ENCODE measurements around a stretch of chr20.

GRCh38 chr20:47335871-47336888 lies 20.3 kb downstream of the ZMYND8 start:
- PRO-cap, 2 experiments, result no peak in any of the 2 experiments
- RAMPAGE, long total RNA, 4 experiments, result no peak in any of the 4 experiments

GRCh38 chr20:47358657-47359480 lies 2.4 kb upstream of the ZMYND8 start:
- PRO-cap, 2 experiments, result peak in 2 of 2 experiments; most common plus-strand start chr20:47358956 (in 1); most common minus-strand start chr20:47358858 (in 2)
- RAMPAGE, long total RNA, 4 experiments, result start-site peak on the minus strand in 1 of 4 experiments, at chr20:47358850-47358858 at its widest, 14 reads per replicate

DNA sequence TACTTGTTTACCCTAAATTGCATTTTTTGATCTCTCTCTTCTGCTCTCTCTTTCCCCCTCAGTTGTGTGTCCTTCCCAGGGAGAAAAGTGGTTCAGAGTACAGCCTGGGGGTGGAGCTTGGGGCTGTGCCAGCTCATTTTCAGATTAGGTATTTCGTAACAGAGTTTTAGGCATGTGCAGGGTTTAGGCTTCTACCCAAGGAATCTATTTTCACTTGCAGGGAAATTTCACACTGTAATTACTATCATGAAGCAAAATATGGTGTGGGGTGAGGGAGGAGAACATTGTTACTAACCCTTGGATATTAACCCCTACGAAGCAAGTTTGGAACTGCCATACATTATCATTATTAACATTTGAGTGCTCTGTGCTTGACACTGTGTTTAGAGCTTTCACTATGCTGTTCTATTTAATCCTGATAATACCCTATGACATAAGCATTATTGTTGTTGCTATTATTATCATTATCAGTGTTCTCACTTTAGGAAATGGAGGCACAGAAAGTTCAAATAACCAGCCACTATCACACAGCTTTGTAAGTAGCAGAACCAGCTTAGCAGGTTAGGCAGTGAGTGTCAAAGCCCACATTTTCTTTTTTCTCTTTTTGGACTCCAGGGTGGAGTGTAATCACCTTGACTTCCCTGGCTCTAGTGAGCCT lies 8.1 kb upstream of the NCOA3 start:
- PRO-cap, 2 experiments, result peak in 1 of 2 experiments; most common plus-strand start position 164 of the sequence (in 1); most common minus-strand start position 64 of the sequence (in 1)
- RAMPAGE, long total RNA, 4 experiments, result no peak in any of the 4 experiments

- PRO-cap, 2 experiments, result peak in 1 of 2 experiments; most common plus-strand start chr20:47576901 (in 1); most common minus-strand start chr20:47576743 (in 1)
- RAMPAGE, long total RNA, 4 experiments, result no peak in any of the 4 experiments
Measured at GRCh38 chr20:47576389-47577206, 74.9 kb downstream of the NCOA3 start.

- PRO-cap, 2 experiments, result no peak in any of the 2 experiments
- RAMPAGE, long total RNA, 4 experiments, result no peak in any of the 4 experiments
Measured at GRCh38 chr20:47736875-47737271, 48.4 kb downstream of the SULF2 start.

DNA sequence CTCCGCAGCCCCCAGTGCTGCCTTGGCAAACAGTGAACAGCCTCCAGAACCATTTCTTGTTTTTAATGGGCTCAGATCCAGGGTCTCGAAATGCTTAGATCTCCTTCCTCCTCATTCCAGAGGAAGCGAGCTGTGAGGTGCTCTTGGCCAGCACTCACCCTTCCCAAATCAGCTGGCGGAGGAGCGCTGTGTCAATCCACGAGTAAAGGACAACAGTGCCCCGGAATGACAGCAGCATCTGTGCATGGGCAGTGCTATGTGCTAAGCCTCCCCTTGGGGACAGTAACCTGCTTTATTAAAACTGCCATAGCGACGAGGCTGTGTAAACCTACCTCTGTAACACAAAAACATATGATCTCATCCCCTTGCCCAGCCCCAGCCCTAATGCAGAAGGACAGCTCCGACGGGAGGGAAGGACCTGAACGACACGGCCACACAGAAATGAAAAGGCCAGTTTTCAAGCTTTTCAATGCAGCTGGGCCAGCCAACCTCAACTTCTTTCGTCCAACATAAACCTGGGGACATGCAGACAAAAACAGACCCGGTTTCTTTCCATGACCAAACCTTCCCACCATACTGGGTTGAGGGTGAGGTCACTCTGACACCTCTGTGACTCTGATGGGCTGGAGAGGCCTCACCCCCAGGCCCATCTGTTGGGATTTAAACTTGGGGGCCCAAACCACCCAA lies 43.3 kb downstream of the SULF2 start:
- PRO-cap, 2 experiments, result peak in 1 of 2 experiments; most common plus-strand start position 389 of the sequence (in 1)
- RAMPAGE, long total RNA, 4 experiments, result no peak in any of the 4 experiments

DNA sequence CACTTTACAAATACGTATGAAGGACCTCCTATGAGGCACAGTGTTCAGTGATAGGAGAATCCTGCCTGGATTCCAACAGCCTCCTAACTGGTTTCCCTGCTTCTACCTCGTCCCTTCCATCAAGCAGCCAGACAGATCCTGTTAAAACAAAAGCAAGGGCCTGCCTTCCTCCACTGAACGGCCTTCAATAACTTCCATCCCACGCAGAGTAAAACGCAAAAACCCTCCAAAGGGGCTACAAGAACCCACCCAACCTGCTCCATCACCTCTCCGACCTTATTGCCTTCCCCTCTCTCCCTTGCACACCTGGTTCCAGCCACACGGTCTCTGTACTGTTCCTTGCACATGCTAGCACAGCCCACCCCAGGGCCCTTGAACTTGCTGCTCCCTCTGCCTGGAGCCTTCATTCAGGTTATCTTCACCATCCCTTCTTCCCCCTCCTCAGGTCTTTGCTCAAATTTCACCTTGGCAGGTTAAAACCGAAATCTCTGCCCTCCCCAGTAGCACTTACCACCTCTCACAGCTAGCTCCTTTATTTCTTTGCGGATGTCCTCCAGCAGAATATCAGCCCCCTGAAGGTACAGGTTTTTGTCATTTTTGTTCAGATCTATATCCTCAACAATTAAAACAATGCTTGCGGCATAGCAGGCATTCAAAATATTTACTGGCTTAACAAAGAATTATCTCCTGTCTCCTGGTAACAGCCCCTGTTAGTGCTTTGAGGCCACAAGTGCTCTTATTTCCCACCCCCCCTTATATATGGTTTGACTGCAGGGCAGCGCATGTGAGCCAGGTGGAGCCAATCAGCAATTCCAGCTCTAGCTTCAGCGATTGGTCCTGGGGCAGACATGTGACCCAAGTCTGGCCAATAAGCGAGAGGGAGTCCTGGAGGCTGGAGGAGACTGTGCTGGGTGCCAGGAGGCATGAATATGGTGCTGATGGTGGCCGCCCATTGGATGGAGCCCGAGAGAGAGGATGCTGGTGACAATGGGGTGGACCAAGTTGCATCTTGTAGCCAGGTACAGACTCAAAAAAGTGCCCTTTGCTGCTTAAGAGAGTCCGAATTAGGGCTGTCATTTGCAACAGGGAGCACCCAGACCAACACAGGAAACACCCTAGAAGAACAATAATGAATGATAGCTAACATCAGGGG lies 21.2 kb downstream of the SULF2 start:
- PRO-cap, 2 experiments, result no peak in any of the 2 experiments
- RAMPAGE, long total RNA, 4 experiments, result no peak in any of the 4 experiments

DNA sequence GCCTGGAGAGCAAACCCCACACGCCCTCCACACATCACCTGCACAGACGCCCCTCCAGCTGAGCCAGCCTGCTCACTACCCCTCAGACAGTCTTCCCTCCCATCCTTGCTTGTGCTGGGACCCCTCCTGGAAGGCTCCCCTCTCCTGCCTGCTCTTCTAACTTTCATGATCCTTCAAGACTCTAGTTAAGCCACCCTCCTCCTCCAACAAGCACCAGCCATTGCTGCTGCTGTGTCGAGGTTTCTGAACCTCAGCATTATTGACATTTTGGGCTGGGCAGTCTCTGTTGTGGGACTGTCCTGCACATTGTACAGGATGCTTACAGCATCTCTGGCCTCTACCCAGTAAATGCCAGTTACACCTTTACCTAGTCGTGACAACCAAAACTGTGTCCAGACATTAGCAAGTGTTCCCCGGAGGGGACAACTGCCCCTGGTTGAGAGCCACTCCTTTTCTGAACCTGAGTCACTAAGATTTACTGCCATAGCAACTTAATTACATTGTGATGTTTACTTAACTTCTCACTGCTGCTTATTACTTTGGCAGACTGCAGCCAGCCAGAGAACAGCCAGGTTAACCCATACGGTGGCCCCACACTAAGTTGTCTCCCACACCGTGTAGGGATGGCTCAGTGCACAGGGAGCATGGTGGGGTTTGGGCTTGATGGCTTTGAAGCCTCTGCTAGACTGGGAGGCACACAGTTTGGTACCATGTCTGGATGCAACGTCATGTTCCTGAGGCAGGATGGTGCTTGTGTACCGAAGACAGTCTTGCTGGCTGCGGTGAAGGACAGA lies 204.6 kb upstream of the SULF2 start:
- PRO-cap, 2 experiments, result no peak in any of the 2 experiments
- RAMPAGE, long total RNA, 4 experiments, result no peak in any of the 4 experiments

DNA sequence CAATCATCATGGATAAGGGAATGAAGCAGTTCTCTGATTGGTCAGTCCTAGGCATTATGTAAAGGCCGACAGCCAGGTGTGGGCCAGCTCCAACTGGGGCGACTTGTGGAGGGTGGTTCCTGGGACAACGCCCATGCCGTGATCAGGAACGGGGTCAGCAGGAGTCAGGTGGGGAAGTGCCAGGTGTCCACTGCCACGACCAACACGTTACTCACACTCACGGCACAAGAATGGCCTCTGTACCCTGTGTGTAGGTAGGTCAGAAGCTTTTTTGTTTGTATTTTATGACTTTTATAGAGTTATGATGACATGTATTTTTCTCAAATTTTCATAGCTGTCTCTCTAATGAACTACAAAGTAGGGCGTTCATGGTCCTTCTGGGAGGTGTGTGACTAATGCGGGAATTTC lies 407.0 kb upstream of the SULF2 start:
- PRO-cap, 2 experiments, result no peak in any of the 2 experiments
- RAMPAGE, long total RNA, 4 experiments, result no peak in any of the 4 experiments

- PRO-cap, 2 experiments, result peak in 1 of 2 experiments; most common plus-strand start chr20:48374125 (in 1); most common minus-strand start chr20:48374124 (in 1)
- RAMPAGE, long total RNA, 4 experiments, result no peak in any of the 4 experiments
Measured at GRCh38 chr20:48373995-48374260, 453.9 kb downstream of the PREX1 start.

GRCh38 chr20:48635019-48635782 lies 192.6 kb downstream of the PREX1 start:
- PRO-cap, 2 experiments, result no peak in any of the 2 experiments
- RAMPAGE, long total RNA, 4 experiments, result no peak in any of the 4 experiments

- PRO-cap, 2 experiments, result no peak in any of the 2 experiments
- RAMPAGE, long total RNA, 4 experiments, result no peak in any of the 4 experiments
Measured at GRCh38 chr20:48635783-48636014, 192.1 kb downstream of the PREX1 start.

DNA sequence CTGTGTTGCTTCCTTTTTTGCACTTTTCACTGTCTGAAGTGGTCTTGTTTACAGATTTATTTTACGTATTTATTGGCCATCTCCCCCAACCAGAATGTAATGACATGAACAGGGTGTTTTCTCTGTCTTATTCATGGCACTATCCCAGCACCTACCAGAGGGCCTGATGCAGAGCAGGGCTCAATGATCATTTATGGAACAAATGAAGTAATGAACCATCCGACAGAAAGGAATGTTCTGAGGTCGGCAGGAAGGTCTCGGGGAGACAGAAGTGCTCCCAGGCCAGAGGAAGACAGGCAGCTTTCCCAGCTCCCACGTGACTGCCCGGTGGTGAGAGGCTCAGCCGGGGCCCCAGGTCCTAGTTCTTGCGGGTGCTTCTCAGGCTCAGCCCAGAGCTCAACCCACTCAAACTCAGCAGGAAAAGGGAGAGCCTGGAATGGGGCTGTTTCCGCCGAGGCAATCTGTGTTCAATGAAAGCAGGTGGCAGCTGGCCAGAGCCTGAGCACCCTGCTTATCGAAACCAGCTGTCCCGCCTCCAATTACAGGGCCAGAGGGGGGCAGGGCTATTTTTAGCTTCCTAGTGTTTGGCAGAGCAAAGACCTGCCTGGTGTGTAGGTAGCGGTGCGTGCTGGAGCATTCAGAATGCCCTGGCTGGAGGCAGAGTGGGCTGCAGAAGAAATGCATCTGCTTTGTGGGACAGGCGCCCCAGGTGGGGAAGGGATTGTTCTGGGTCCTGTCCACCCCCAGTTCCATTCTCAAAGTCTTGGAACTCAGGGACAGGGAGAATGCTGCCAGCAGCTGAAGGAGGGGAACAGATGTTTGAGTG lies 145.2 kb downstream of the PREX1 start:
- PRO-cap, 2 experiments, result no peak in any of the 2 experiments
- RAMPAGE, long total RNA, 4 experiments, result start-site peak on the minus strand in 1 of 4 experiments, centred at position 218 of the sequence, 9 reads per replicate

GRCh38 chr20:48723240-48724172 lies 104.3 kb downstream of the PREX1 start:
- PRO-cap, 2 experiments, result no peak in any of the 2 experiments
- RAMPAGE, long total RNA, 4 experiments, result no peak in any of the 4 experiments

- PRO-cap, 2 experiments, result no peak in any of the 2 experiments
- RAMPAGE, long total RNA, 4 experiments, result no peak in any of the 4 experiments
Measured at GRCh38 chr20:48763006-48763926, 64.5 kb downstream of the PREX1 start.

- PRO-cap, 2 experiments, result no peak in any of the 2 experiments
- RAMPAGE, long total RNA, 4 experiments, result start-site peak on the minus strand in 1 of 4 experiments, at chr20:48767799-48767831 at its widest, 5 reads per replicate
Measured at GRCh38 chr20:48767596-48767986, 60.2 kb downstream of the PREX1 start.

DNA sequence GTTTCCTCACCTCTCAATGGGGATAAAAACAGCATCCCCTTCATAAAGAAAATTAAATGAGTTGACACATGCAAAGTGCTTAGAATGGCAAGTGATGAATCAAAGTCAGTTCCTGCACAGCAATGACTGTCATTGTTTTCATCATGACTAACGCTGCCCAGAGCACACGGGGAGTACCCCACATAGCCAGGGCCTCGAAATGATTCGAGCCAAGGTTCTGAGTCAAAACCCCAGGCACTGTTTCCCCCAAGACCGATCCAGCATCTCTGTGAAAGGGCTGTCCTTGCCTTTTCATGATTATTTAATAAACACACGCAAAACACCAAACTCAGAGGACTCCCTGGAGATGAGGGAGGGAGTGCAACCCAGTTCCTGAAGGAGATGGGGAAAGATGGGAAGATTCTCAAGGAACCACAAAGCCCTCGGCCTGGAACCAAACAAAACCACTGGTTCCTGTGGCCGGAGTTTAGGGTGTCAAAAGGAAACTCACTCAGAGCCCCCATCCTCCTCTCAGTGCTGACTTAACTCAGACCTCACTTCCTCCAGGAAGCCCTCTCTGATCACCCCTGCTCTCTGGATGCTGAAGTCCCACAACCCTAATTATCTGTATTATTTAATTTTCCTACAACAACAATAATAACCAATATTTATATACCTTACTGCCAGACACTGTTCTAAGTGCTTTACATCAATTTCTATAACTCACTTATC lies 3.7 kb downstream of the PREX1 start:
- PRO-cap, 2 experiments, result no peak in any of the 2 experiments
- RAMPAGE, long total RNA, 4 experiments, result no peak in any of the 4 experiments

DNA sequence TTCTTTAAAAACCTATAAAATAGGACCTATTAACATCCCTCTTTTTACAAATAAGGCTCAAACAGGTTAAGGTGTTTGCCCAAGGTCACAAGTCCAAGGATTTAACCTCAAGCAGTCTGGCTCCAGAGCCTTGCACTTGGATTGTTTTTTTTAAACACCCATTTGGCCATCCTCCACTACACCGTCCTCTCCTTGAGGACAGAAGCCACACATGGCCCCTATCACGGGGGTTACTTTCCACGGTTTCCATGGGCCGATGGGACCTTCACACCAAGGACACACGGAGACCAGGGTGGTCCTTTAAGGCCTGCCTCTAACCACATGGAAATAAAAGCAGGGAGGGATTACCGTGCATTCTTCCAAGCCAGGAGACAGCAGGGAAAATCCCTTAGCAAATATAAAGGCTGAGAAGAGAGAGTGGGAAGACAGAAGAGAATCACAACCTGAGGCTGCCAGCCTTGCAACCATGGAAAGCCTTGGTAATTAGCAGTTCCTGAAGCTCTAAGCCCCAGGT lies 3.1 kb downstream of the PREX1 start:
- PRO-cap, 2 experiments, result no peak in any of the 2 experiments
- RAMPAGE, long total RNA, 4 experiments, result no peak in any of the 4 experiments

- PRO-cap, 2 experiments, result peak in 1 of 2 experiments; most common plus-strand start chr20:48922098 (in 1); most common minus-strand start chr20:48922119 (in 1)
- RAMPAGE, long total RNA, 4 experiments, result no peak in any of the 4 experiments
Measured at GRCh38 chr20:48921855-48922862, 648 bp downstream of the ARFGEF2 start.

- PRO-cap, 2 experiments, result no peak in any of the 2 experiments
- RAMPAGE, long total RNA, 4 experiments, result start-site peak on the plus strand in 3 of 4 experiments, at chr20:48930343-48931105 at its widest, 12 to 53 reads per replicate
Measured at GRCh38 chr20:48930382-48931492, 9.2 kb downstream of the ARFGEF2 start.

All from upper lobe of left lung (tissue), 5 donors.